ENCODE measurements around the genes MRPS15 and AKIRIN1.

- PRO-cap, 2 experiments = no peak in any of the 2 experiments
These were observed 2.3 kb downstream of the THRAP3 start for GRCh38 chr1:36226565-36226995.

- PRO-cap, 2 experiments = no peak in any of the 2 experiments
These were observed 16.8 kb upstream of the EVA1B start for GRCh38 chr1:36339993-36340995.

DNA sequence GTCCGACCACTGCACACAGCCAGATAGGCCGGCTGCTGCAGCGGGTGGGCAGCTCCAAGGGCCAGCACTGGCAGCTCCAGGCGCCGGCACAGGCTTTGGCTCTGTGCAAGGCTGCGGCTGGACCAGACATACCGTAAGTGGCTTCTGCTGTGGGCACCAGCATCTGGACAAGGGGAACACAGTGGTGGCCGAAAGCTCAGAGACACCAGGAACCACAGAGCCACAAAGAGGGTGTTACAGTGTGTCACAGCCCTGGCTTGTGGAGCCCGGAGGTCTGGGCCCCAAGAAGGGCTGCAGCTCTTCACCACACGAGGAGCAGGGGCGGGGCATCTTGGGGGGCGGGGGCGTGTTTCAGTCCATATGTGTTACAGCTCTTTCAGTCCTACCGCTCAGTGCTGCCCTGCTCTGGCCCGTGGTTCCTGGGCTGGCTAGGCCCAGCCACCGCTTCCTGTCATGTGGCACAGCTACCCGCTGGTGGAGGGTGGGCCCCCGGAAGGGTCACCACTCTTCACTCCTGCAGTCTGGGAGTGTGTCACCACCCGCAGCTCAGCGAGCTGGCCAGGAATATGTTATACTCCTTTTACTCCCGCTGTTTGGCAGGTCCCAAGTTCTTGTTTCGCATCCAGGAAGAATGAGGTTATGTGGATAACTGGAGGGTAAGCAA, 3.2 kb upstream of the LSM10 start:
- PRO-cap, 2 experiments = no peak in any of the 2 experiments

DNA sequence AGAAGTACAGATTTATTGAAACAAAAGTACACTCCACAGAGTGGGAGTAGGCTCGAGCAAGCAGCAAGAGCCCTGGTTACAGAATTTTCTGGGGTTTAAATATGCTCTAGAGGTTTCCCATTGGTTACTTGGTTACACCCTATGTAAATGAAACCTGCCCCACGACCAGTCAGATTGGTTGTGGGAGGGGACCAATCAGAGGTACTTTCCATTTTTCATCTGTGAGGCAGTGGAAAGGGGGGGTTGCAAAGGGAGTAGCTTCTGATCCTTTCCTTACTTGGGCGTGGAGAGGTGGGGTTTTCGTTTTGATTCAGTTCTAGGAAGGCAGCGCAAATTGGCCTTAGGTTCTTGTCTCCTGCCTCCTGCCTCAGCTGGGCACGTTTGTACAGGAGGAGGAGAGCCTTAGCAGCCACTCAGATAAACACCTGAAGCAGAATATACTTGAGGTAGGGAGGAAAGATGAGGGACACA, 14.2 kb upstream of the LSM10 start:
- PRO-cap, 2 experiments = no peak in any of the 2 experiments

DNA sequence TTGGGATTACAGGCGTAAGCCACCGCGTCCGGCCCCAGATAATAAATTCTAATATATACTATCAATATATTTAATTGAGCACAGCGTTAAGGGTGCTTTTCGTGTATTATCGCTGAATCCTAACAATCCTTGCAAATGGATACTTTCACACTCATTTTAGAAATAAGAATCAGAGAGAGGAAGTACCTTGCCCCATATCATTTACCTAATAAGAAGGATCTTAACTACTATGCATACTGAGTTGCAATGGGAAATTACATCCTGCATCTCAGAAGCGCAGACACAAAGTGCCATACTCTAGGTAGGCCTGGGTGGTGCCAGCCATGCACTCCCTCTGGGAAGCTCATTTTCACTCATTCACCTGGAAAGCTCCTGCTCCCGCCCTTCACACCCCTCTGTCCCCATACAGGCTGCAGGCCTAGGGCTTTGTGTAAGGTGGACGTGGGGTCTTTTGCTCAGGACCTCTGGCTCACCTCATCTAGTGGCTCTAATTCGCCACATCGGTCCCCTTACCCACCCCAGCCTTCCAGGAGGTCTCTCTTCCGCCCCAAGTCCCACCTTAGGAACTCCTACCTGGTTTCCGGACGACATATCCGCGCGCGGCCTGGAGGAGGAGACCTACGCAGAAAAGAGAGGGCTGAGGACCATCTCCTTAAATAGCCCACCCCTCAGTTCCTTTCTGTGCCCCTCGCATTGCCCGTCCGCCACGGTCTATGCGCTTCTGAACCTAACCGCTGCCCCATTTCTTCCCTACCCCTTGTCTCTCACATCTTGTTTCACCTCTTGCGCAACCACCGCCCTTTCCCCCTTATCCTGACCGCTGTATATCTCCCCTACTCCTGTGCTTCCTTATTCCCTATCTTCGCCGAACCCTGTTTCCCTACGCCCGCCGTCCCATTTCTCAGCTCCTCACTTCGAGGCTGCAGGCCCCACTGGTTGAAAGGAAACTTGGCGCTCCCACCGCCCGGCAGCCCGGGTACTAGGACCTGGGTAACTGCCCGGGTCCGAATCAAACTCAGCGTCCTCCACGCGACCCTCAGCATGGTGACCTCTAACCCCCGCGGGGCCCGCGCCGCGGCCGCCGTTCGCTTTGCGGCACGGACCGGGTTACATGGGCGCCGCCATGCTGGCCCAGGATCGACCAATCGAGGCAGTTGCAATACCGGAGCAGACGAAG, at the start of gene MRPS15:
Gene MRPS15, minus strand, starts transcription at position 1,152 of the 1,177 bp plus-strand sequence.
- PRO-cap, 2 experiments = peak in 2 of 2 experiments; most common minus-strand start position 1,139 of the sequence (in 1)

DNA sequence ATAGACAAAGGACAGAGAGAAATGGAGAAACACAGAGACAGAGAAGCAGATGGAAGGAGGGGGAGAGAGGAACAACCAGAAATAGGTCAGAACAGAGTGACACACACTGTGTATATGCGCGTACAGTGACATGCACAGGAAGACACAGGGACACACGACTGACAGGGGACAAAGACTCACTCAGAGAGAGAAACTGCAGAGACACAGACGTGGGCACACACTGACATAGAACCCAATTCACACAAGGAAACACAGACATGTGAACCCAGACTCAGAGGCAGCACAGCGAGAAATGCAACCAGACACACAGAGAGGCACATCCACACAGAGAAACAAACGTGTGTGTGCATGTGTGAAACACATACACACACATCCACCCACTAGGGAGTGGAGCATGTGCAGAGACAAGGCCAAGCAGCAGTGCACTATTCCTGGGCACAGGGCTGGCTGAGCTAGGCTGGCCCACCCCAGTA, 123.3 kb upstream of the CSF3R start:
- PRO-cap, 2 experiments = no peak in any of the 2 experiments

DNA sequence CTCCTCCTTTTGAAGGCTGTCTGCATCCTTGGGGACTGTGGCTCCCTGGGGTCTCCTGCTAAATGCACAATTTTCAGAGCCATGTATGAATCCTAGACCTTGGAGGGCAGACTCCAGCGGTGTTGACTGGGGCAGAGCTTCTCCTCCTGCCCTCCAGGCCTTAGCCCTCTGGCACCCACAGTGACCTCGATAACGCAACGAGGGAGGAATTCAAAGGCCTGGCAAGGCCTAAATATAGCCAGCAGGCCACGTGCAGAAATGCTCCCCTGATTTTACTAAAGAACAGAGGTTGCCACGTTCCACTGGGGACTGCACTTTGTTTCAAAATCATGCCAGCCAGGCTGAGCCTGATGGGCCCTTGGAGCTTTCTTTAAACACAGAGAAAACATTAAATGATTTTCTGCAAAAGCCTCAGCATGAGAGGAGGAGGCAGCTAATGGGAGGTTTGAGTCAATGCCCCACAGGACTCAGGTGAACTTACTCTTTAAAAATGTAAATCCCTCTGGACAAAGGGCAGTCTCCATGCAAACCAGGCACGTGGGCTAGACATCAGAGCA, 28.1 kb downstream of the GRIK3 start:
- PRO-cap, 2 experiments = no peak in any of the 2 experiments

DNA sequence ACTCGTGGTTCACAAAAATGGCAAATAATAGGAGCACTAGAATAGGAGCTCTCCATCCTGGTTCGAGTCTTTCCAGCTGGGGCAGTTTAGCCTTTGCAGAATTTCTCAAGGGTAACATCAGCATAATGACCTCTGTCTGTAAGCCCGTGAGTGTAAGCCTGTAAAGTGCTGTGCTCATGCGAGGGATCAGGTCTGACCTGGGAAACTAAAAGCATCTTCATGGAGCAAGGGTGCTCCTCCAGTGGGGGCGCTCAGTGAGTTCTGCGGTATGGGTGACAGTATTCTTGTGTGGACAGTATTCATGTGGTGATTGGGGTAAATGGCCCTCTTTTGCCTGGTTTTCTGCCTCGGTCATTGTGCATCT, 824 bp upstream of the ZC3H12A start:
- PRO-cap, 2 experiments = peak in 1 of 2 experiments; most common plus-strand start position 214 of the sequence (in 1)

- PRO-cap, 2 experiments = no peak in any of the 2 experiments
These were observed 690 bp downstream of the C1orf109 start for GRCh38 chr1:37689576-37690101.

DNA sequence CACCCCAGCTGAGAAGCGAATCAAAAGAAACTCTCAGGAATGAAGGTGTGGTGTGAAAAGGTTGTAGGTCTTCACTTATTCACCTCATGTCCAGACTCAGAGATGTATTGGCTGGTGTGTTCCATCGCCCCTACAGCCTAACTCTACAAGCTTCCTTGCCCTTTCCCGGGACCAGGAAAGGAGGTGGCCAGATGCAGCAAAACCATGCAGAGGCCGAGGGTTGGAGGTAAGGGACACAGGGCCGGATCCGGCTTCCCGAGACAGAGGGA, 12.8 kb downstream of the EPHA10 start:
- PRO-cap, 2 experiments = peak in 1 of 2 experiments; most common plus-strand start position 209 of the sequence (in 1)

DNA sequence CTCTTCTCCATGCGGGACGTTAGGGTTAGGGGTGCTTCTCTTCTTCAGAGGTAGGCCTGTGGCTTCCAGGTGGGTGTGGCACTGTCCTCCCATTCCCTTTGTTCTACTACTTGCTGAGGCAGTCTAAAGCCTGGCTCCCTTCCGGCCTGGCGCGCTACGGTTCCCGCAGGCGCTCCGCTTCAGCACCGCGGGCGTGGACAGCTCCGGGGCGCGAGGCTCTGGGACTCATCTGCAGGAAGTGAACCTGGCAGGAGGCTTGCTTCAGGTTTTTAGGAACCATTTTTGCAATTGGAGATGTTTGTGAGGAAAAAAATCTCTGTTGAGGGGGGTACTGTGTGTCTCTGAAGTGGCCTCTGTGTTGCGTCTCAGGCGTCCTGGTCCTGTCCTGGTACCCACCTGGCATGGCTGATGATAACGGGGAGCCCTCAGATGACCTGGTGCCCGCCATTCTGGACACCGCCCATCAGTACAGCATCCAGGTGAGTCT, 1.8 kb downstream of the MANEAL start:
- PRO-cap, 2 experiments = no peak in any of the 2 experiments

- PRO-cap, 2 experiments = no peak in any of the 2 experiments
These were observed 2.2 kb upstream of the SF3A3 start for GRCh38 chr1:37991946-37992594.

GRCh38 chr1:37999135-38000252, 5.8 kb downstream of the FHL3 start:
- PRO-cap, 2 experiments = no peak in any of the 2 experiments

GRCh38 chr1:38474513-38475209, 384.9 kb downstream of the RRAGC start:
- PRO-cap, 2 experiments = no peak in any of the 2 experiments

GRCh38 chr1:38475242-38475838, 384.2 kb downstream of the RRAGC start:
- PRO-cap, 2 experiments = no peak in any of the 2 experiments

DNA sequence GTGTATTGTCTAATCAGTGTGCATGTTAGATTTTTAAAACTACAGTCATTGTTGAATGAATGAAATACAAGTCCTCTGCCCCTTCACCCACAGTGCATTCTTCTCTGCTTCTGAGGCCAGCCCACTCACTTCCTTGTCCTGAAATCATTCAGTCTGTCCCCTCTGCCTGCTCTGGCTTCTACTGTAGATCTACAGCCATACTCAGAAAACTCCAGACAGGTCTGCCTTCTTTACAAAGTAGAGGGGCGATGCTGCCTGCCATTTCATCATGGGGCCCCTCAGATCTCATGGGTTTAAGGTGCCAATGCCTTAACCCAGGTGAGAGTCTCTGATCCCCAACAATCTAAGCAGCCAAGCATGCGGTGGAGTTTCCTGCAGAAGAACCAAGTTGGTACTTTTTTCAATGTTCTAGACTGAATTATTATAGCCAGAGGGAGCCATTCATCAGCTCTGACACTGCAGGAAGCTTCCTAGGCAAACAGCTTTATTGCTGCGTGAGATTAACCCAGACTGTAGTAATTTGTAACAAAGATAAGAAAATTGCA, 135.6 kb downstream of the RRAGC start:
- PRO-cap, 2 experiments = no peak in any of the 2 experiments

- PRO-cap, 2 experiments = no peak in any of the 2 experiments
These were observed 55.5 kb downstream of the RRAGC start for GRCh38 chr1:38803789-38804712.

- PRO-cap, 2 experiments = peak in 2 of 2 experiments; most common plus-strand start chr1:38859924 (in 2)
These were observed 270 bp upstream of the RRAGC start for GRCh38 chr1:38859823-38860261.

DNA sequence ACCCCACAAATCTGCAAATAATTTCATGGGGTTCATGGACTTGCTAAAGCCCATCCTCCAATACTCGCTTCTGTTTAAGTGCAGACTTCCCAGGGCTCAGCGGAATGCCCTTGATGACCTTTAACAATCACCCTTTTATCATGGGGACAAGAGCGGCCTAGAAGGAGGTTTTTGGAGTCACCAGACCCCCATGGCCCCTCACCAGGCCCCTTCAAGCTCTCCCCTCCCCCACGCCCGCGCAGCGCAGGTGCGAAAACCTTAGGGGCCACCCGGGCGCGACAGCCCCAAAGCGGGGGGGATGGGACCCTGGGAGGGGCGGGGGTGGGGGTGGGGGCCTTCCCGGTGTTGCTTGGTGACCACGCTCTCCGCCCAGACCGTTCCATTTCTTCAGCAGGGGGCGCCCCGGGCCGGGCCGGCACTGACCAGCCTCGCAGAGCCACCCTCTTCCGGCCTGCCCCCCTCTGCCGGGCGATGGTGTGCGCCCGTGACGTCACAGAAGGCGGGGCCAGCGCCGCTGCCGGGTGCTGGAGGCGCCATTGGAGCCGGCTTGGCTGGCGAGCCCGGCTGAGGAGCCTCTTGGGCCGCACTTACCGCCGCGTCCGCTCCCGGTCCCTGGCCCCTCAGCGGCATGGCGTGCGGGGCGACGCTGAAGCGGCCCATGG, at the start of gene AKIRIN1:
Gene AKIRIN1, plus strand, starts transcription at position 524 of the 662 bp plus-strand sequence.
- PRO-cap, 2 experiments = peak in 2 of 2 experiments; most common plus-strand start position 536 of the sequence (in 2); most common minus-strand start position 280 of the sequence (in 2)

DNA sequence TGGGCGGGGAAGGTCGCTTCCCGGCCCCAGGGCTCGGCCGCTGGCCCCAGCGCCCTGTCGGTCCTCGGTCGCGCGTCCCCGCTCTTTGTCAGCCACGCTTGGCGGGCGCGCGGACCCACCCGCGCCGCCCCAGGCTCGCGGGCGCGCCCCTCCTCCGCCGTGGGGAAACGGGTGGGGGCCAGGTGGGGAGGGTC, 55.6 kb downstream of the NDUFS5 start:
- PRO-cap, 2 experiments = no peak in any of the 2 experiments